Mammary epithelial cell (primary cell): ENCODE measurements around a stretch of chr6.

GRCh38 chr6:2952513-2953622, 18.5 kb downstream of the SERPINB6 start:
- CAGE, long polyA plus RNA = no peak
- RRBS = no CpG with 5 or more reads among the region's 39 CpGs

DNA sequence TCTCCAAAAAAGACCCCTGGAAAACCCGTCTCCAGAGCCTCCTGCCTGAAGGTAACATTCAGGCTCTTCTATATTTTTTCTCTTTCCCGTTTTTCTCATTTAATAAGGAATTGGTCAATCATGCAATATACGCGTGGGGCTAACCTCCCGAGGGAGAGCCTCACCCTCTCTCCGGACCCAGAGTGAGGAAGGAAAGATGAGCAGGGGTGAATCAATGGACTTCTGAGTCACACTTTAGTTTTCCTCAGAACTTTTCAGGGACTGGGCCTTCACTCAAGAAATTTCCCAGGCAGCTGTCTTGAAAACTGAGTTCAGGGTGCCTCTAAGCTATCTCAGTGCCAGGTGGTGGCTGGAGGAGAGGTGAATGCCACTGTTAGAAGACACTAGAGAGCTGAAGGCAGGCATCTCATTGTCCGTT, 5.1 kb upstream of the SERPINB6 start:
- CAGE, long polyA plus RNA = no peak
- RRBS = no CpG with 5 or more reads among the region's 7 CpGs

DNA sequence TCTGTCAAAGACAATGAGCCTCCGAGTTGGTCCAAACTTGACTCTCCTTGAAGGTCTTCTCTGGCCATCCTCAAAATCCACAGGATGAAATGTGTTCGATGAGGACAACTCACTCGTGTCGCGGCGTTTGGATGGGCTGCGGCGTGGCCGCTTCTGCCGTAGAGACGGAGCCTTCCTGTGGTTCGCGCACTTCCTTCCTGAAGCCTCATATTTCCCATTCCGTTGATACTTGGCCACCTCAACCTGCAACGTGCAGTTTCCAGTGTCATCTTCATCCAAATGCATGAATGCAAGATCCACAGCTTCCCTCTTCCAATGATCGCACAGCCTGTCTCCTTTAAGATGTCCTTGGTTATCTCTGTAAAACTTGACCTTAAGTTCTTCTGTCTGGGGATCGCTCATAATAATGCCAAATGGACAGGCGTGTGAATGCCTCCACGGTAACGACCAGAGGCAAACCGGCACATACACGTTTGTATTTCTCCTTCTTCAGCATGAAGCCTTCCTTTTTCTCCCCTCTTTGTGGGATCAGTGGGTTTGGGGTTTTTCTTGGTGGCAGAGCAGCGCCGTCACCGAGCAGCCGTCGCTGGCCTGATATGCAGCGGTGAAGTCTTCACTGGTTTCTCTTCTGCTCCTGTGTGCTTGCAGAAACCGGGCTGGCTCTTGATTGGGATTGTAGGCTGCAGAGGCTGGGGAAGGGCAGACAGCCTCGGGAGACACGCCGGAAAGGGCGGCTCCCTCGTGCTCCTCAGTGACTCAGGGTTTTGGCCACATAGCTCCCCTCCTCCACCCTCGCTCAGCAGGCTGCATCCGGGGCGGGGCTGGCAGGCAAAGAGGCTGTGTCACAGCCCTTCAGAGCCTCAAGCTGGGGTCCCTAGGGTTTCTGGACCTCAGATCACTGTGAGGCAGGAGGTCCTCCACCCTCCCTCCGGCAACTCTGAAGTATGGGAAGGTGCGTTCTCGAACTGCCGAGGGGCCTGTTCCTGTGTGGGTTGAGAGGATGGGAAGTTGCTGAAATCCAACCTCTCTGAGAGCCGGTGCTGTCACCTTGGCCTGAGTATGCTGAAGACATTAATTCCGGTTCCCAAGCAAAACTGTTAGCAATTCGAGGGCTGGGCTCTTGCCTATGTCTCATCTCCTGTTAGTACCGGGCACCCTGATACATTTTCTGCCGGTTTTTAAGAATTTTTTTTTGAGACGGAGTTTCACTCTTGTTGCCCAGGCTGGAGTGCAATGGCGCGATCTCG, 24.0 kb downstream of the NQO2 start:
- CAGE, long polyA plus RNA = no peak
- RRBS = 8% methylated on average over 11 of the region's 50 CpGs

- CAGE, long polyA plus RNA = no peak
- RRBS = no CpG with 5 or more reads among the region's 16 CpGs
Measured at GRCh38 chr6:3136987-3137908, 18.7 kb downstream of the BPHL start.

GRCh38 chr6:3178758-3179232, 21.5 kb upstream of the TUBB2A start:
- CAGE, long polyA plus RNA = no peak
- RRBS = 71% methylated on average over 1 of the region's 13 CpGs

- CAGE, long polyA plus RNA = no peak
- RRBS = 86% methylated on average over 4 of the region's 48 CpGs
Measured at GRCh38 chr6:3228898-3229555, 1.6 kb upstream of the TUBB2B start.

GRCh38 chr6:3264680-3265124, 6.0 kb downstream of the PSMG4 start:
- CAGE, long polyA plus RNA = no peak
- RRBS = no CpG with 5 or more reads among the region's 5 CpGs

GRCh38 chr6:3271706-3272790, 13.3 kb downstream of the PSMG4 start:
- CAGE, long polyA plus RNA = no peak
- RRBS = no CpG with 5 or more reads among the region's 33 CpGs

GRCh38 chr6:3355916-3356704, 97.4 kb downstream of the PSMG4 start:
- CAGE, long polyA plus RNA = no peak
- RRBS = no CpG with 5 or more reads among the region's 27 CpGs

DNA sequence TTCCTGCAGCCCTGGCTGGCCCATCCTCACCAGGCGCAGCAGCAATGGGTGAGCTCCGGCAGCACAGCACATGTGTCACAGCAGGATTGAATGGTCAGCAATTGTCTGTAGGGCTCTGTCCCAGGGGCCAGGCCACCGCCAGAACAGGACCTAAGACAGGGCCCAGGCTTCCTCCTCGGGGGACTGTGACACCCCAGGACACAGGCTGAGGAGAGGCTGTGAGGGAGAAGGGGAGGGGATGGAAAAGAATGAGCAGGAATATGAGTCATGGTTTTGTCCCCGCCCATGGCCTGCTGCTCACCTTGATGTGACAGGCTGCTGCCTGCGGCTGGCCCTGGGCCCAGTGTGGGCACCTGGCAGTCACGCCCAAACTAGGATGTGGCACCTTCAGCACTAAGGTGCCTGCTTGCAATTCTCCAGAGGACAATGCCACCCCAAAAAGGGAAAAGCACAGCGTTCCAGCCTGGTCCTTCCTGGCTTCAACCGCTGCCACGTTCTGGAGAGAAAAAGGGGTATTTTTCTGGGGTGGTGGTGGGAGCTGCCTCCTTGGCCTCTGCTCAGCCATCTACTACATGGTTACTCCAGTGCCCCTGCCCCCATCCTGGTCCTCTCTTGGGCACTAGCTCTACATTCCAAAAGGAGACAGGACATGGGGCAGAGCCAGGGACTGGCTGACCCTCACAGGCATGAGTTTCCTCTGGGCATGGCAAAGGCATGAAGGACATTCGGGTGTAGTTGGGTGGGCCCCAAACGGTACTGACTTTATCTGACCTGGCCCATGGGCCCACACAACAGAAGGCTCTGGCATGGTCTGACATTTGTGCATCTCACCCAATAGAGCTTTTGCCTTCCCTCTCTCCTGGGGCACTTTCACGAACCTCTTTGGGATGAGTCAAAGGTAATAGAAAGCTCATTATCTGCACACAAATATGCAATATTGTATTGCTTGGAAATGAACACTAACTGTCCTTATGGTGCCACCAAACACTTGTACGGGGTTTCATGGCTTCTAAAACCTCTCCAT, 93.3 kb downstream of the SLC22A23 start:
- CAGE, long polyA plus RNA = no peak
- RRBS = no CpG with 5 or more reads among the region's 14 CpGs

GRCh38 chr6:3375928-3376753, 80.7 kb downstream of the SLC22A23 start:
- CAGE, long polyA plus RNA = no peak
- RRBS = no CpG with 5 or more reads among the region's 12 CpGs

DNA sequence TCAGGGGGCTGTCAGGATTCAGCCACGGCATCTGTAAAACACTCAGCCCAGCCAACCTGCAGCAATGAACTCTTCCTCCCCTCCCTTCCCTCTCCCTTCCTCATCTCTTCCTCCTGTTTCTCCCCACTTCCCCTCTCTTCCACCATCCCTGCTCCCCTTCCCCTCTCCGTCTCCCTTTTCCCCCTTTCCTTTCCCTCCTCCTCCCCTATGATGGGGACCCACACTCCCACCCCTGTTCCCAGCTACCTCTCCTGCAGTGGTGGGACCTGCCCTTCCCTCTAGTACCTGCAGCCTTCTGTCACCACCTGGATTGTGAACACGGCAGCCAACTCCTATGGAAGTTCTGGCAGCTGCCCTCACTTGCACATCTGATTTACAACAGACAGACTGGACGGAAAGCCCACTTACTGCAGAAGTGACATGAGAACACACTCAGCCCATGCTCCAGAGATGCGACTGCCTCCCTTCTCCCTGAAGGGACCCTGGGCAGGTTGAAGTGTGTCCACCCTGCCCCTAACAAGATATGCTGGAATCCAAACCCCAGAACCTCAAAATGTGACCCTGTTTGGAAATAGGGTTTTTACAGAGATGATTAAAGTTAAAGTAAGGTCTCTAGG, 21.5 kb downstream of the SLC22A23 start:
- CAGE, long polyA plus RNA = no peak
- RRBS = no CpG with 5 or more reads among the region's 5 CpGs

DNA sequence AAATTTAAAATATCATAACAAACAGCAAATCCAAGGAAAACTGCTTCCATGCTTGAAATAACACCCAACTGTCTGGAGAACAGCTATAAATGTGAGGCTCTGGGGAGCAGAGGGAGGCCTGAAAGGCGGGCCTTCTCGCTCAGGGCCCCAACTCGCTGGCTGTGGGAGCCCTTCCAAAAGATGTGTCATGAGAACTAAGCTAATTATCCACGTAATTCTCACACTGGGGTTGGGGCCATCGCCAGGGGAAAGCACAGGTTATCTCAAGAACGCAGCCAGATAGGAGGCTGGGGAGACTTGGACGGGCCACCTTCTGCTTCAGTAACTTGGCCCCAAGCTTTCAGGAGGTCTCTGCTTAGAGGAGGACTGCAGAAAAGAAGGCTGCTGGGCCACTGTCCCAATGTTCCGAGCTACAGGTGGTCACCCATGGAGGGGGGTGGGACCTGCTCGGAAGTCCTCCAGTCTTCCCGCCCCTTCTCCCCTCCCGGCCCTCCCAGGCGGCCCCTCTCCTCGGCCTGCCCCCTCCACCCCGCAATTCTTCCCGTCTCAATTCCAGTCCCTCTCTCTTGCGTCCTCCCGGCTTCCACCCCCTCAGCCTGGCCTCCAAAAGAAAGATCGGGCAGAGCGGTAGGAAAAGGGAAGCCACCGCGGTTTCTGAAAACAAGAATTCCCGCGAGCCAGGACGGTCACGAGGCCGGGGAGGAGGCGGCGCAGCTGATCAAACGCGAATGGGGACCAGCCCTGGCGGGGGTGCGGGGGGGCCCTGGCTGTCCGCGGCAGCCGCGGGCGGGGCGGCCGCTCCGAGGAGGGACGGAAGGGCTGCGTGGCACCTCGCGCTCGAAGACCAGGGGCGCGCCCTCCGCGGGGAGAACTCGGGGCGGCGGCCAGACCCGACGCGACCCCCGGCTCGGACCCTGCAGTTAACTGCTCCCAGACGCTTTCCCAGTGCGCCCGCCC, 1.3 kb downstream of the PXDC1 start:
- CAGE, long polyA plus RNA = no peak
- RRBS = 2% methylated on average over 10 of the region's 60 CpGs

- CAGE, long polyA plus RNA = no peak
- RRBS = no CpG with 5 or more reads among the region's 10 CpGs
Measured at GRCh38 chr6:3753408-3754096, 2.0 kb upstream of the PXDC1 start.

GRCh38 chr6:3789769-3790157, 38.2 kb upstream of the PXDC1 start:
- CAGE, long polyA plus RNA = no peak
- RRBS = no CpG with 5 or more reads among the region's 7 CpGs

- CAGE, long polyA plus RNA = no peak
- RRBS = no CpG with 5 or more reads among the region's 6 CpGs
Measured at GRCh38 chr6:3806286-3806661, 42.9 kb upstream of the FAM50B start.

DNA sequence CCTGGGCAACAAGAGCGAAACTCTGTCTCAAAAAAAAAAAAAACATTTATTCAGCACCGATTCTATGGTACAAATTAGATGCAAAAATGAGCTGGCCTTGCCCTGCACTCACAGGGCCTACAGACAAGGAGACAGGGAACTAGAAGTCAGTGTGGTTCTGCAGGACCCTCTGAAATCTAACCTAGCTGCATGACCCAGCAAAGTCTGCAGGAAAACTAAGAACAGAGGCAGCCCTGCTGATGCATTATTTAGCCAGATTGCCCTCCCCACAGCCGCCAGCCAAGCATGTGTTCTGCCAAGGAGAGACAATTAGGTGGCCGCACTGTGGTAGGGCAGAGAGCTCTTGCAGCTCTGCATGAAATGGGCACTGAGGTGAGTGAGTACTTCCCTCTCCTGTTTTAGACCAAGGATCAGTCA, 24.0 kb upstream of the FAM50B start:
- CAGE, long polyA plus RNA = no peak
- RRBS = no CpG with 5 or more reads among the region's 4 CpGs

- CAGE, long polyA plus RNA = no peak
- RRBS = no CpG with 5 or more reads among the region's 10 CpGs
Measured at GRCh38 chr6:3834938-3836003, 13.9 kb upstream of the FAM50B start.

DNA sequence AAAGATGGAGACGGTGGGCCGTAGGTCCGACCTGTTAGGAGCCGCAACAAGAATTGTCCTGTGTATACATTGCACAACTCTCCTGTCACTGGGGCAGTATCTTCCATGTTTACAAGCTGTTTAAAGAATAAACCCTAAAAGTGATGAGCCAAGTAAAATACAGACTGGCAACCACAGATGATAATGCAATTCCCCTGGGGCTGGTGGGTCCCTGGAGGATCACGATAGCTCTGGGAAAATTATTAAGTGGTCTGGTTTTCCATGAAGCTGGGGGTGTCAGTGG, 8.1 kb upstream of the FAM50B start:
- CAGE, long polyA plus RNA = no peak
- RRBS = no CpG with 5 or more reads among the region's 5 CpGs

- CAGE, long polyA plus RNA = no peak
- RRBS = no CpG with 5 or more reads among the region's 5 CpGs
Measured at GRCh38 chr6:3928089-3928452, 78.9 kb downstream of the FAM50B start.